ENCODE results near the genes ACVR2A and FMNL2.

DNA sequence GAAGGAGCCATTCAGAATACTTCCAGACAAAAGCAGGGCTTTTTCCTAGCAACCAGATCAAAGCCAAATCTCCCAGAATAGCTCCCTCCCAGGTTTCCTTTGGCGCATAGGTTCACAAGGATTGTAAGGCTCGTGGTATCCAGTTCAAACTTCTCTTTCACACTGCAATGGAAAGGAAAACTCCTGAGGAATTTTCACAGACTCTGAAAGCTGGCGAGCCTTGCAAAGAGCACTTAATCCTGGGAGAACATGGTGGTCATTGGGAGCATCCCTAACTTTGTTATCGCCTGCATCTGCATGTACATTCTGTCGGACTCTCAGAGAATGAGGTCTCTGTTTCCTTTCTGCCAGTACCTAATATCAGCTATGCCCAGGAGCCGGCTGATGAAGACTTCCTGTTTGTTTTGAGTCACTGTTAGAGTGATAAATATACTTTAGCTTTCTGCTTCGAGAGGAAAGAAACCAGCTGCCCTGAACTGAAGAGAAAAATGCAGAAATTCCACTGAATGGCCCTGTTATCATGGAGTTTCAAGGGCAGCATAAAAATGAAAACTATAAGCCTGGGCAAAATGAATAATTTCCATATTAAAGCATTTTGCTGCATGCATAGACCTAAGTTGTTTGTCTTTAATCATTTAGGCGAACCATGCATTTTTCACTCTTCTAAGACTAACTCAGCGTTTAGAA is 76.3 kb upstream of the ZEB2 start:
- RRBS = no CpG with 5 or more reads among the region's 9 CpGs

DNA sequence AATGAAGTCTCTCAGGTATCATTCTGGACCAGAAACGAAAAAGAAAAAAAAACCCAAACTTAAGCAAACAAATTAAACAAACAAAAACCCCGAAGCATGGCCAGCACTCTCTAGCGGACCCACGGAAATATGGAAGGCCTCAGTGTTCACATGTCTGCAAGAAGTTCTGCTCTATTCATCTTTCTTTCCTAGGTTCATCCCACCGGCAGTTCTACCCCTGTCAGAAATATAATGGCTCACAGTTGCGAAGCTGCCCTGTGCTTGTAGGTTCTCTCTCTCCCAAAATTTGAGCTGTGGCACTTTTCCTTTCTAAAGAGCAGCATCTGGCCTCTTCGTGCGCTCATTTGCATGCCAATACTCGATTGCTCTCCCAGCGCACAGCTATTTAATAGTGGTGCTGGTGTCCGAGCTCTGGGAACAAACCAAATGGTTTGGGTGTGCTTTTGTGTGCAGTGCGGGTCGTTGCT is 129.0 kb upstream of the ZEB2 start:
- RRBS = no CpG with 5 or more reads among the region's 13 CpGs

DNA sequence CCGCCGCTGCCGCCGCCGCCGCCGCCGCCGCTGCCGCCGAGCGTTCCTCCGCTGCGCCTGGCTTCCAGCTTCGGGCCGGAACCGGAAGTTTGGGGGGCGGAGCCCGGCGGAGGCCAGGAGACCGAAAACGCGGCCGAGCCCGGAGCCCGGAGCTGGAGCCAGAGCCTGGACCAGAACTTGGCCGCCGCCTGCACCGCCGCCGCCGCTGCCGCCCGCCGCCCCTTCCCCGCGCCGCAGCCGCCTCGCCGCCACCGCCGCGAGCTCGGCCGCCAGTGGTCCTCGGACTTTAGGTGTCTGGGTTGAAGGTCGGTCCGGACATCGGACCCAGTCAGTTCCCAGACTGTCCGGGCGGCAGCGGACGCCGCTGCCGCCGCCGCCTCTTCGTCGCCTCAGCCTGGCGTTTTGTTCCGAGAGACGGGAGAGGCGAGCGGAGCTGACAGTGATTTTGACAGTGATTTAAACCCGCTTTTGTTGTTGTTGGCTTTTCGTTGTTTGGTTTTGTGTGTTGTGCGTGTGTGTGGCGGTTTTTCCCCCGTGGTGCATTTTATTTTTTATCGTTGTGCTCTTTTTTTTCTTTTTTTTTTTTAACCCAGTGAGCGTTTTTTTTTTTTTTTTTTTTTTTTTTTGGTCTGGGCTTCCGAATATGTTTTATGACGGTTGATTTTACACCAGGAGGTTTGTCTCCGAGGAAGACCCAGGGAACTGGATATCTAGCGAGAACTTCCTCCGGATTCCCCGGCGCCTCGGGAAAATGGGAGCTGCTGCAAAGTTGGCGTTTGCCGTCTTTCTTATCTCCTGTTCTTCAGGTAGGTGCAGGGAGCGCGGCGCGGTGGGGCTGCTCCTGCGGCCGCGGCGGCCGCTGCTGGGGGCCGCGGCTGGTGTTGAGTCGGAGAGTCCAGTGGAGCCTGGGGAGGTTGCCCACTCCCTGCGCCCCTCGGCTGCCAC is at the start of gene ACVR2A:
Gene ACVR2A (plus strand): TSS at position 628 of the 945 bp plus-strand sequence.
- RRBS = no CpG with 5 or more reads among the region's 96 CpGs

DNA sequence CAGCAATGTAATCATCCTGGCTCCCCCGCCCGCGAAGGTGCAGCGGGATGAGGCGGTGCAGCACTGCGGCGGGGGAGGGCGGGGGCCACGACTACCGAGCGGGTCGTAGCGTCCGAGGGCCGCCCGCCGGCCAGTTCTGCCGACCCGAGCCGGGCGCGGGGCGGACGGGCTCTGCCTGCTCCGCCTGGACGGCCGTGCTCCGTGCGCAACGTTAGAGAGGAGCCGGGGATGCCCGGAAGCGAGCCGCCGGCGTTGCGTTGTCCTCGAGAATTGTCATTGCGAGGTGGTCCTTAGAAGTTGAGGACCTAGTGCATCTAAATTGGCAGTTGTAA is 1.1 kb downstream of the EPC2 start:
- RRBS = under 1% methylated on average over 12 of the region's 39 CpGs

GRCh38 chr2:148812472-148812683 is 62.6 kb upstream of the KIF5C start:
- RRBS = no CpG with 5 or more reads among the region's 5 CpGs

GRCh38 chr2:148887657-148888770 is 13.0 kb downstream of the KIF5C start:
- RRBS = no CpG with 5 or more reads among the region's 52 CpGs

GRCh38 chr2:149422401-149422847 is 92.0 kb downstream of the LYPD6 start:
- RRBS = no CpG with 5 or more reads among the region's 1 CpG

- RRBS = no CpG with 5 or more reads among the region's 4 CpGs
These were observed 21.3 kb downstream of the RND3 start for GRCh38 chr2:150466082-150466638.

DNA sequence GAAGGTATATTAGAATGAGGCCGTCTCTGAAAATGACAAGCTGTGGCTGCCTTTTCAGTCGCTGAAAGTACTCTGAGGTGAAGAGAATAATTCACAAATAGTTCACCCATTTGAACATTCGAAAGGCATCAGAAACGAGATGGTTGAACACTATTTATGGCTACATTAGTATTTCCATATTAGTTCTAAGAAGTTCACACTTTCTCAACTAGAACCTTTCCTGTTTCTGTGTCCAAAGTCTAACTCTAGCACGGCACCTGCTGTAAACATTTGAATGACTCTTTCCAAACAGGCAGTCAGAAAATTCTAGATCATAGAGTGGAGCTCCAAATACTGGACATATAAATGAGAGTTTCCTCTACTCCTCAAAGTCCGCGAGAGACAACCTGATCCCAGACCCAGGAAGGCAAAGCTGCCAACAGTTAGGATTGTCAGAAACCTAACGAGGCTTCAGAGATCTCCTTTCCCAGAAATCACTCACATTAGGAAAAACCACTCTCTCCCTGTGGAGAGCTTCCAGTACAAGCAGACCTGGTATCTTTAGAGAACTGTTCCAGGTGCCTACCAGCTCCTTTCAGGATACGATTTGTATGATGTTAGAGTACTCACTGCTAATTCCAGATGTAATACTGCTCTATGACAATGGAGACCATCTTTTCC is 10.6 kb downstream of the RND3 start:
- RRBS = no CpG with 5 or more reads among the region's 9 CpGs

DNA sequence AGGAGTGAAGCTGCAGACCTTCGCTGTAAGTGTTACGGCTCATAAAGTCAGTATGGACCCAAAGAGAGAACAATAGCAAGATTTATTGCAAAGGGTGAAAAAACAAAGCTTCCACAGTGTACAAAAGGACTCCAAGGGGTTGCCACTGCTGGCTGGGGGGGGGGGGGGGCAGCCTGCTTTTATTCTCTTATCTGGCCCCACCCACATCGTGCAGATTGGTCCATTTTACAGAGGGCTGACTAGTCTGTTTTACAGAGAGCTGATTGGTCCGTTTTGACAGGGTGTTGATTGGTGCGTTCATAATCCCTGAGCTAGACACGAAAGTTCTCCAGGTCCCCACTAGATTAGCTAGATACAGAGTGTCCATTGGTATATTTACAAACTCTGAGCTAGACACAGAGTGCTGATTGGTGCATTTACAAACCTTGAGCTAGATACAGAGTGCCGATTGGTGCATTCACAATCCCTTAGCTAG is 54.1 kb upstream of the RND3 start:
- RRBS = no CpG with 5 or more reads among the region's 7 CpGs

- RRBS = no CpG with 5 or more reads among the region's 2 CpGs
These were observed 156.6 kb upstream of the RND3 start for GRCh38 chr2:150644067-150644484.

DNA sequence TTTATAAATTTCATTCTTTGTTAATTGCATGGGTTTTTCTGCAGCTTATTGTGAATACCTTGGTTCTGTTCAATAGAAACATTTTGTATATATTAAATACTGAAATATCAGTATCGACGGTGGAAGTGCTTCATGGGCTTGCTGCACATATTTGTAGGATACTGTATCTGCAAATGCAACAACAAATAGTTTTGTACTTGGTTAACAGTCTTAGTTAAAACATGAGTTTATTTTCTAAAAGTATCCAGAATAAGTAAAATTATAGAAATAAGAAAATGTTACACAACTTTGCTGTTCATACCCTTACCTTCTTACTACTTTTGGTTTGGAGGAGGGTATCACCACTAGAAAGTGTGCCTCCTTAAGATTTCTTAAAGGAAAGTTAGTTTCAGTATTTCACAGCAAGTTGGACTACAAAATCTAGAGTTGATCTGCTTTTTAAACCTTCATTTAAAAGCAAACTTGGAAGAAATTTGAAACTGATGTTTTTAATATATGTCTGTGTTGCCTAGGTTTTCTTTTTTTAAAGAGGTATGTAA is 66.2 kb downstream of the RIF1 start:
- RRBS = no CpG with 5 or more reads among the region's 2 CpGs

- RRBS = no CpG with 5 or more reads among the region's 7 CpGs
These were observed 1.5 kb downstream of the ARL5A start for GRCh38 chr2:151826488-151827306.

- RRBS = no CpG with 5 or more reads among the region's 4 CpGs
These were observed 3.9 kb downstream of the STAM2 start for GRCh38 chr2:152171571-152172250.

DNA sequence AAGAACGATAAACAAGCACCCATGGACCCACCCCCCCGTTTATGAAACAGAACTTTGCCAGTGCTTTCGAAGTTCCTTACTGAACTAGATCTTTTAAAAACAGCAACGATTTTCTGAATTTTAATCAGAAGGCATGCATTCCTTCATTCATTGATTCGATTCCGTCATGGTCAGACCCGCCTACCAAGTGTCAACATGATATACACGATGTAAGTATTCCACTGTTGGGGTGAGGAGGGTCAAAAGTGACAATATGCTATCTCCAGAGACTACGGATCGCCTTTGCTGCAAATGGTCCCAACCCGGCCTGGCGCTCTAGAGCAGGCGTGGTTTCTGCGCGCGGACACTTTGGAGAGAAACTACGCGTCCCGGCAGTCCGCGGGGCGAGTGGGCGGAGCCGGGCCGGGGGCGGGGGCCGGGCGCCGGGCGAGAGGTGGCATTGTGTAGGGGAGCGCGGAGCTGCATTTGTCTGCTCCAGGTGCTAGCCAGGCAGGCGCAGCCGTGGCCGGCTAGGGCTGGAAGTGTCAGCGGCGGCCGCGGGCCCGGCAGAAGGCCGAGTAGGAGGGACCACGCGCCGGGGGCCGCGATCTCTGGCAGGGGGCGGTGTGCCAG is at the start of gene FMNL2:
Gene FMNL2 (plus strand): TSS at position 468 of the 612 bp plus-strand sequence.
- RRBS = under 1% methylated on average over 25 of the region's 47 CpGs

- RRBS = no CpG with 5 or more reads among the region's 2 CpGs
These were observed 56.0 kb downstream of the FMNL2 start for GRCh38 chr2:152390891-152391458.

GRCh38 chr2:152537045-152537575 is 180.2 kb downstream of the PRPF40A start:
- RRBS = no CpG with 5 or more reads among the region's 9 CpGs

DNA sequence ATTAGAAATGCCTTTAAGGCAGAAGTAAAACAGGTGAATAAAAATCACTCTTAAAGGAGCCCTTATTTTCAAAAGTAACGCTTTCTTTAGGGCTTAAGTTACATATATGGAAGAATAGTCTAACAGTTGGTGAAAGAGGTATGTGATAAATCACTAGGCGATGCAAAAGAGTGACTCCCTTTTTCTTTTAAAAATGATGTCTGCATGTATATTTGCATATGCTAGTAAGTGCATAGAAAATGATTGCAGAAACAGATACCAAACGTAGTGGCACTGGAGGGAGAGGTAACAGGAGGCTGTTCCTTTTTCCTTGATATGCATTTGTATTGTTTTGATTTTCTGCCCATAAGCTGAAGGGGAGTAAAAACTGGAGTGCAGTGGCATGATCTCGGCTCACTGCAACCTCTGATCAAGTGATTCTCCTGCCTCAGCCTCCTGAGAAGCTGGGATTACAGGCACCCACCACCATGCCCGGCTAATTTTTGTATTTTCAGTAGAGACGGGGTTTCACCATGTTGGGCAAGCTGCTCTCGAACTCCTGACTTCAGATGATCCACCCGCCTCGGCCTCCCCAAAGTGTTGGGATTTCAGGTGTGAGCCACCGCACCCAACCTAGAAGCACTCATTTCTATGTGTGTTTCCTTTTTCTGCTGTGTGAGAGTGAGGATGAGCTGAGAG is 158.1 kb downstream of the PRPF40A start:
- RRBS = no CpG with 5 or more reads among the region's 10 CpGs

DNA sequence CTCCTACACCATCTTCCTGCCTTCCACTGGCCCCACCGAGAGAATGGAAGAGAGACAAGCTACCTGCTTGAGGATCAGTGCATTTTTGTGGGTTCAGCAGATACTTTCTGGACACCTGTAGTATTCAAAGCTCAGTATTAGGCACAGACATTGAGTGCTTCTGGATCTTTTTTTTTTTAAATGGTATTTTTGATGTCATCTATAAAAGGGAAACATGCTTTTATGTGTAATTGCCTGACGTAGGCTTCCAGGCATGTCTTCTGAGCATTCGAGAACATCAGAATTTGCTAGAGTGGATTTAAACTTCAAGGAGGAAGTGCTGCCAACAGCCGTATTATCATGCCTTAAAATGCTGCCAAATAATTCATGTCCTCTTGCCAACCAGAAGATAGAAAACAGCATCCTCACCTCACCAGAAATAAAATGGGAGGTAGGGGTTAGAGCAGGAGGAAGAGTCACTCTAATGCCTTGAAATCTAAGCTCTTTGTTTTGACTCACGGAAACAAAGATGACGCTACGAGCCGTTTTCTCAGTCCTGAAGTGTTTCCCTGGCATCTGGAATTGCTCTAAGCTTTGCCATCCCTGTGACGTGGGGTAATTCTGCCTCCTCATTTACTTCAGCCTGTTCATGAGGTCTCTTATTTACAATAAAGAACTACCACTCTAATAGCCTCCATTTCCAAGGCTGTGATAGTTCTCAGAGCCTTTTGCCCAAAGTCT is 97.2 kb downstream of the PRPF40A start:
- RRBS = no CpG with 5 or more reads among the region's 9 CpGs

All from Ishikawa (cell line).